OCI-LY7 (cell line): ENCODE measurements around the genes EPHA2, CPLANE2 and PADI1.

- PRO-cap: no peak
- RAMPAGE, long total RNA: no peak
Measured at GRCh38 chr1:16076549-16077251, 3.2 kb upstream of the FAM131C start.

DNA sequence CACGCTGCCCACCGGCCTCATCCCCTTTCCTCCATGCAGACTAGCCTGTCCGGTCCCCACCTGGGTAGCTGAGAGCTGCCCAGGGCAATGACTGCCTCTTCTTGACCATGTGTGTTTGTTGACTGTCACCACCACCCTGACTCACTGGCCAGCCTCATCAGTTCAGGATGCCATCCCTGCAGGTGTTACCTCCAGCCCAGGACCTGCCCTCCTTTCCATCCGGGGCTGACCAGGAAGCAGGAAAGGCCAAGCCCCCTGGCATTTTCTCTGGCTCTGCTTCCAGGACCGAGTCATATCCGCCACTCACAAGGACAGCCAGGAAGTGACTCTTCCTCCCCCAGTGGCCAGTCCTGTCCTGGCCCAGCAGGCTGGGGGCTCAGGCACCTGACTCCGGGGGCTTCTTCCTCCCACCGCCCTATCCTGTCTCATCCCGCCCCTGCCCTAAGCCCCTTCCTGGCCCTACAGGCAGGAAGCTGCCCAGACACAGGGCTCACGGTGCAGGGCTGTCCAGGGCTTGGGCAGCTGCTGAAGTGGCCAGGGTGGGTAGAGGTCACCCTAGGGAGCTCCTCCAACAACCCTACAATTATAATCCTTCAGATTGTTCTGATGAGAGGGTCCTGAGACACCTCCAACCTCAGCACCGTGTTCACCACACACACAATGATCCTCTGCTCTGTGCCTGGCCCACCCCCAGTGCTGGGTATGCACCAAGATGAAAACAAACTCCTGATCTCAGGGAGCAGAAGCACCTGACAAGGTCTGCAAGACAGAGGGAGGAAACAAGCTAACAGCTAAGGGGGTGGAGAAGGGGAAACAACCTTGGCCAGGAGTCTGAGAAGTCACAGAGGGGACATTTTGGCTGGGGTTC lies 16.9 kb downstream of the EPHA2 start:
- PRO-cap: no peak
- RAMPAGE, long total RNA: no peak

GRCh38 chr1:16155490-16156720 lies at the start of gene EPHA2:
EPHA2 (minus strand) TSS chr1:16156069.
- PRO-cap: no peak
- RAMPAGE, long total RNA: no peak

DNA sequence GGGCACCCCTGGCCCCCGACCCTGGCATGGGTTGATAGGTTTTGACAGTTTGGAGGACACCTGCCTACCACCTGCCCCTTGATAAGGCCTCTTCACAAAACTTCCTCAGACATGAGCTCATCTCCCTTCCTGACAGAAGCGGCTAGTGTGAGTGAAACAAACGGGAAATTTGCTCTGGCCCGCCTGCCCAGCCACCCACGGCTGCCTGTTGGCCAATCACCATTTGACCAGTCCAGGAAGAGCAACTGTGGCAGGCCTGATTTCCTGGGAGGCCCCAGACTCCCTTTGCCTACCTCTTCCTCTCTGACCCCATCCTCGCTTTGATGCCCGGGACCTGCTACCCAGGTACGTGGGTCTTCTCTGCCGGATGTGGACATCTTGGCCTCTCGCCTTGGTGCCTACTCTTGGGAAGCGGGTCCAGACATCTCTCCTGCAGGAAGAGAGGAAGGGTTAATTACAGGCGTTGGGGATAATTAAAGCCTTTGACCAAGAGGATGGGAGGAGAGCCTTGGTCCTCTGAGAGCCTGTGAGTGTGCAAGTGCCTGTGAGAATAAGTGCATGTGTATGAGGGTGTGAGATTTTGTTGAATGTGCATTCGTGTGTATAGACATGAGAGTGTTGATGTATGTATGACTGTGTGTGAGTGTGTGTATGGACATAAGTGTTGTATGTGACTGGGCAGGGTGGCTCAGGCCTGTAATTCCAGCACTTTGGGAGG lies 1.1 kb upstream of the EPHA2 start:
- PRO-cap: no peak
- RAMPAGE, long total RNA: no peak

DNA sequence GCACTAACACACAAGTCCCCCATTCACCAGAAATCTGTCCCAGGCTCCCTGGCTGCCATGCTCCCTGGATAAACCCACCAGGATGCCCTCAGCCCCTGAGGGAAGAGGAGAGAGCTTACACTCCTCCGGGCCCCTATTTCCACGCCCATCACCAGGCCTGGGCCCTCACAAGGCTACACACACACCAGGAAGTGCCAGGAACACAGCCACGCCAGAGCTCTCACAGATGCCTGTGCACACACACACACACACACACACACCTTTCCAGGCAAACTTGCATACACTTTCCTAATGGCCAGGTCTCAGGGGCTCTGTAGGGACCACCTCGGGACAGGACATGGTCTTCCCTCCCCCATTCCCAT lies 9.6 kb upstream of the EPHA2 start:
- PRO-cap: no peak
- RAMPAGE, long total RNA: no peak

DNA sequence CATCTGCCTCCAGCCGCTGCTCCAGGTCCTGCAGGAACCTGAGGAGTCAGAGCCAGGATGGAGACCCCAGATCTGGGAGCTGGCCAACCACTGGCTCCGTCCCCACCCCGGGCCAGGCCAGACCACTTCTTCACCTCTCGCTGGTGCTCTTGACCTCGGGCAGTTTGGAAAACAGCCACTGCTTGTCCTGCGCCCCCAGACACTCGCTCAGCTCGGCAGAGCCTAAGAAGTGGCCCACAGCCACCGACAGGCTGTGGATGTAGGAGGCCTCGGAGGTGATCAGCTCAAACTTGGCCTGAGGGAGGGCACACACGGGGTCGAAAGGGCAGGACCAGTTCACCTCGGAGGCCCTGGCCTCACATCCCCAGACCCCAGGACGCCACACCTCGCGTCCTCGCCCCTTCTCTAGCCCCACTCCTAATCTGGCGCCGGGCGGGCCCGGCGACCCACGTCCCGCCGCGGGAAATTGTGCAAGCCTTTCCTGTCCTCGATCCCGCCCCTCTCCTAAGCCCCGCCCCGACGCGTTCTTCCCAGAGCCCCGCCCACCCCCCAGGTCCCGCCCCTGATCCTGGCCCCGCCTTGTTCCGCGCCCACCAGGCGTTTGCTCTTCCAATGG lies 6.3 kb downstream of the ARHGEF19 start:
- PRO-cap: bidirectional peak, plus-strand start outside the sequence, minus-strand start at position 468 of the sequence
- RAMPAGE, long total RNA: no peak

GRCh38 chr1:16217934-16218608 lies 5.6 kb upstream of the ARHGEF19 start:
- PRO-cap: no peak
- RAMPAGE, long total RNA: no peak

DNA sequence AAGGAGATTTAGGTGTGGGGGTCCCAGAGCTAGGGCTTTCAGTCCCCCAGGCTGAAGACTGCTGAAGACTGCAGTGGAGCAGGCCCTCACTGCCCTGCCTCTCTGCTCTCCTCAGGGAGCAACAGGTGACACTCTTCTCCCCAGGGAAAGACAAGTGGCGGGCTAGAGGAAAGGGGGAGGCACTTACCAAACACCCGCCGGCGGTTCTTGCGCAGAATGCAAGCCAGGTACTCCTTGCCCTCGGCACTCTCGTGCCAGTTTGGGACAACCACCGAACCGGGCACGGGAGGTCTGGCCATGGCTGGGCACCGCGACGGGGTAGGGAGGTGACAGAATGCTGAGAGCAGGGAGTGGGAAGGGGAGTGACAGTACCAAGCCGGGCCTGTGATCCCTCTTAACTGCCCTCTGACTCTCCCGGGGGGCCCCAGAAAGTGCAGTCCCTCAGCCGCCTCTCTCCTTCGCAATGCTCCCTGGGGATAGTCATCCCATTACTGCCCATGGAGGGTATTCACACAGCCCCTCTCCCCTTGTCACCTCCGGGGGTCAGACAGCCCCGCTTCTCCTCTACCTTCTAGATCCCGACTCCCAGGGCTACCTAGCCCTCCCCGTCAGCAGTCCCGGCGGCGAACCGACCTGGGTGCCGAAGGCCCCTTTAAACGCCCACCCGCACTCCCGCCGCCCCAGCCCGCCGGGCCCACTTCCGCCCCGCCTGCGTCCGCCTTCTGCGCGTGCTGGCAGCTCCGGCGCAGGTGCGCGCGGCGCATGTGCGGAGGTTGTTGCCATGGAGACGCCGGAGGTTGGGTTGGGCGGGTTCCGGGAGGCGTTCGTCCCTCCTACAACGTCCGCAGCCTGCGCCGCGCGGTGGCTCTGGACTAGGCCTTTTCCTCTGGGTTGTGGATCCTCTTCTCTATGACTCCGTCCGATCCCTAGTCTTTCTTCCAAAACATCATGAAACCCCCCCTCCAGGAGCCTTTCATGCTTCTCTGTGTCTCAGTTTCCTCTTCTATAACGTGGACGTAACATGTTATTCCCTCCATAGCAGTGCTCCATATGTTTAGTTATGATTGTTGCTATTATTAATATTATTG lies at the start of gene CPLANE2:
Gene CPLANE2 (minus strand): TSS at position 740 of the 1,088 bp plus-strand sequence.
- PRO-cap: unidirectional peak, plus-strand start at position 189 of the sequence; bidirectional peak, plus-strand start at position 847 of the sequence, minus-strand start at position 696 of the sequence
- RAMPAGE, long total RNA: no peak

- PRO-cap: no peak
- RAMPAGE, long total RNA: no peak
Measured at GRCh38 chr1:16342566-16343031, 9.7 kb downstream of the FBXO42 start.

- PRO-cap: no peak
- RAMPAGE, long total RNA: no peak
Measured at GRCh38 chr1:16458655-16459196, 18.2 kb downstream of the NECAP2 start.

DNA sequence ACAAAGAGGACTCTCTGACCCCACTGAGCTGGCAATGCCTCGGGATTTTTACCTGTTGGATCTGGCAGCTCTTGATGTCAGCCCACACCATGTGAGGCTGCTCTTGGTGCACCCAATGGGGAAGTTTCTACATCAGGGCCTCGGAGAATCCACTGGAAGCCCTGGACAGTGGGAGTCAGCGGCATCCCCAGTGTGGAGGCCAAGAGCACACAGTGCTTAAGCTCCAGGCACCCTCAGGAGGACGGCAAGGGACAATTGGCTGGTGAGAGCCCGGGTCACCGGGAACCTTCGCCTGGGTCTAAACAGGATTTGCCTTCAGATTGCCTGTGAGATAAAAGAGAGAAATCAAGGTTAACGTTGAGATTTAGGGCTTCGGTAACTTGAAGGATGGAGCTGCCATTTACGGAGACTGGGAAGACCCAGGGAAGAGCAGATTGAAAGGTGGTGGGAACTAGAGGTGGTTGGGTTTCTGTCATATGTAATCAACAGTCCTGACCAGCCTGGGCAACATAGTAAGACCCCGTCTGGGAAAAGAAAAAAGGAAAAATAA lies 168.0 kb downstream of the NECAP2 start:
- PRO-cap: no peak
- RAMPAGE, long total RNA: no peak

DNA sequence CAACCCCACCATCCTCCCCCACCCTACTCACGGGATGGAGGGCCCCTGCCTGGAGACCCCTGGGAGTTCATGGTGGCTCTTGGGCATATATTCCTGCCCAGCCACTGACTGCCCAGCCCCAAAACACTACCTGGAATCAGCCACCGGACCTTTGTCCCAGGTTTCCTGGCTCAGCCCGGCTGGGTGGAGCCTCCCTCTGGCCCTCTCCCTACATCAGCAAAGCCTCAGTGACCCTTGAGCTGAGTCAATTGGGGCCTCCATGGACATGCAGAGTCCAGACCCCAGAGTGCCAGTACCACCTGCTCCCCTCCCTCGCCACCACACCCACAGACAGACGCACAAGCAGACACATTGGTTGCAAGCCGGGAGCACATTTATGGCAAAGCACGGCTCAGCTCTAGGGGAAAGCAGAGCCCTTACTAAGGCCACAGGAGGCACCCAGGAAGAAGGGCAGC lies 224.6 kb upstream of the CROCC start:
- PRO-cap: no peak
- RAMPAGE, long total RNA: no peak

- PRO-cap: unidirectional peak, minus-strand start at chr1:16735472
- RAMPAGE, long total RNA: no peak
Measured at GRCh38 chr1:16735420-16735619, 186.4 kb upstream of the CROCC start.

DNA sequence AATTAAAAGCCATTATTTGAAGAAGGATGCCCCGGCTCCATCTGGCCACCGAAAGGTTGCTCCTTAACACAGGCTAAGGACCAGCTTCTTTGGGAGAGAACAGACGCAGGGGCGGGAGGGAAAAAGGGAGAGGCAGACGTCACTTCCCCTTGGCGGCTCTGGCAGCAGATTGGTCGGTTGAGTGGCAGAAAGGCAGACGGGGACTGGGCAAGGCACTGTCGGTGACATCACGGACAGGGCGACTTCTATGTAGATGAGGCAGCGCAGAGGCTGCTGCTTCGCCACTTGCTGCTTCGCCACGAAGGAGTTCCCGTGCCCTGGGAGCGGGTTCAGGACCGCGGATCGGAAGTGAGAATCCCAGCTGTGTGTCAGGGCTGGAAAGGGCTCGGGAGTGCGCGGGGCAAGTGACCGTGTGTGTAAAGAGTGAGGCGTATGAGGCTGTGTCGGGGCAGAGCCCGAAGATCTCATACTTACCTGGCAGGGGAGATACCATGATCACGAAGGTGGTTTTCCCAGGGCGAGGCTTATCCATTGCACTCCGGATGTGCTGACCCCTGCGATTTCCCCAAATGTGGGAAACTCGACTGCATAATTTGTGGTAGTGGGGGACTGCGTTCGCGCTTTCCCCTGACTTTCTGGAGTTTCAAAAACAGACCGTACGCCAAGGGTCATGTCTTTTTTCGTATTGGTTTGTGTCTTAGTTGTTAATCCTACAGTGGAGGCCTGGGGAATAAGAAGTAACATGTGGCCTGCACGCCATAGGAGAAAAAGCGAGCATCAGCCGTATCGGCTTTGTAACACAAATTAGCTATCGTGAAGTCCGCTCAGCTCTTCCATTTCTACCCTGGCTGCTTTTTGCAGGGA lies 181.4 kb upstream of the CROCC start:
- PRO-cap: no peak
- RAMPAGE, long total RNA: no peak

- PRO-cap: no peak
- RAMPAGE, long total RNA: no peak
Measured at GRCh38 chr1:16764967-16765705, 156.6 kb upstream of the CROCC start.

DNA sequence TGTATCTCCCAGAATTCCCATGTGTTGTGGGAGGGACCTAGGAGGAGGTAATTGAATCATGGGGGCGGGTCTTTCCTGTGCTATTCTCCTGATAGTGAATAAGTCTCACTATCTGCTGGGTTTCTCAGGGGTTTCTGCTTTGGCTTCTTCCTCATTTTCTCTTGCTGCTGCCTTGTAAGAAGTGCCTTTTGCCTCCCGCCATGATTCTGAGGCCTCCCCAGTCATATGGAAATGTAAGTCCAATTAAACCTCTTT lies 51.8 kb upstream of the CROCC start:
- PRO-cap: no peak
- RAMPAGE, long total RNA: no peak

- PRO-cap: no peak
- RAMPAGE, long total RNA: no peak
Measured at GRCh38 chr1:17117452-17118737, 1.4 kb downstream of the PADI2 start.

- PRO-cap: no peak
- RAMPAGE, long total RNA: no peak
Measured at GRCh38 chr1:17204934-17205377, at the start of gene PADI1. PADI1 (plus strand) TSS chr1:17205128.

DNA sequence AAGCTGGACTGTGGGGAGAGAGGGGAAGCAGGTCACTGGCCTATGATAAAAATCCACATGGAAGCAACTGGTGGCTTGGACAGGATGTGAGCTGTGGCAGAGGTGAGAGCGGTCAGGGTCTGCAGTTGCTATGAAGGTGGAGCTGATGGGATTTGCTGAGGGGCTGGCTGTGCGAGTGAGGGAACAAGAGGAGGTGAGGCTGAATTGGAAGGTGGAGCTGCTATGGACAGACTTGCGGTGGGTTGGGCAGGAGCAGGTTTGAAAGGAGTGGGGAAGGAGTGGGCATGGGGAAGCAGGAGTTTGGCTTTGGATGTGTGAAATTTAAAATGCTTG lies 11.3 kb downstream of the PADI1 start:
- PRO-cap: no peak
- RAMPAGE, long total RNA: no peak

DNA sequence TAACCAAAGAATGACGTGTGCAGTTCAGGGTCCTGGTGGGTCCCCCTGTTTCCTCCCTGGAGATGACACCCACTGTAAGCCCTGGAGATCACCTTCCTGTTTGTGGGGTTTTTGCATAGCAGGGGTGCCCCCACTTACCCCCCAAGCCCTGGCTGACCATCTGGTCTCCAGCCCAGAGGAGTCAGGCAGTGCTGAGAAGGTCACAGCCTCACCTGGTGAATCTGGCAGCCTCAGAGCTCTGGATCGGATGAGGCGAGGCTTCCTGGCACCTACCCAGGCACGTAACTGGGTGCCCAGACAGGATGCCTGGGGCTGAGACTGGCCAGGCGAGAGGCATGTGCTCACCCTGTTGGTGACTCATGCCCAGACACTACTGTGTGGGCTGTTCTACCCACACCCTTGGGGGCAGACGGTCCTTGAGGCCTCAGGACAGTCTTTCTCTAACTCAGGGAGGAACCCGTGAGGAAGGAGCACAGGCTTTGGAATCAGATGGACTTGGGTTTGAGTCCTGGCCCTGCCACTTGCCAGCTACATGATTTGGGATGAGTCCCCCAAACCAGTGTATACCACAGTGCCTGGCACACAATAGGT lies 15.2 kb upstream of the PADI3 start:
- PRO-cap: no peak
- RAMPAGE, long total RNA: no peak